Measurements from ENCODE around the gene NCR2.

- PRO-cap, 2 experiments, result no peak in any of the 2 experiments
Observed at GRCh38 chr6:39183011-39183879, 46.0 kb downstream of the KCNK5 start.

DNA sequence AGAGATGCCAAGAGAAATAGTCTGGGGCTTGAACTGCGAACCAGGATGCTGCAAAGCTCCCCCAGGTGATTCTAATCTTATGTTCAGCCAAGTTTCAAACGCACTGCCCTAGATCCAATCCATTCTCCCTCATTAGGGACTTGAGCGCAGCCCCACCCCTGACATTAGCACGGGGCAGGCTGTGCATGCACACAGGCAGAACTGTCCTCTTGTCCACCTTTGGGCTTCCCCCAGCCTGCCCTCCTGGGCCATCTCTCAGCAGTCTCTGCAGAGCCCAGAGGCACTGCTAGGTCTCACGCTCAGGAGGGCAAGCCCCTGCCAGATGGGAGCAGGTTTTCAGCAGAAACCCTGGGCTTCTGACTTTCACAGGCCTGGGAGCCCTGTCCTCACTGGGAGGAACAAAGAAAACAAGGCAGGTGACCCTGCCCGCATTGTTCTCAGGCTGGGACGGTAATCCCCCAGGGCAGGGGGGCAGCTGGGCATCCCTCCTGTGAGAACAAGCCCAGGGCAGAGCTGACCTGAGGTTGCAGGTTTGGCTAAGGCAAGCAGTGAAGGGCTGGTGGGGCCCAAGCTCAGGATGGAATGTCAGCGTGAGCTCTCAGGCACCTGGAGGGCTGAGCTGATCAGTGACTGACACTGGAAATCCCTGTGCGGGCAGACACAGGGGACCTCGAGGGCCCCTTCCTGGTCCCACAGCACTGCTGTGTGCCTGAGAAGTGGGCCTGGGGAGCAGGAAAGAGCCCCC lies 24.5 kb downstream of the KCNK5 start:
- PRO-cap, 2 experiments, result no peak in any of the 2 experiments

- PRO-cap, 2 experiments, result no peak in any of the 2 experiments
Observed at GRCh38 chr6:39753446-39753944, 28.3 kb upstream of the KIF6 start.

- PRO-cap, 2 experiments, result no peak in any of the 2 experiments
Observed at GRCh38 chr6:39821626-39822500, 29.7 kb downstream of the DAAM2 start.

DNA sequence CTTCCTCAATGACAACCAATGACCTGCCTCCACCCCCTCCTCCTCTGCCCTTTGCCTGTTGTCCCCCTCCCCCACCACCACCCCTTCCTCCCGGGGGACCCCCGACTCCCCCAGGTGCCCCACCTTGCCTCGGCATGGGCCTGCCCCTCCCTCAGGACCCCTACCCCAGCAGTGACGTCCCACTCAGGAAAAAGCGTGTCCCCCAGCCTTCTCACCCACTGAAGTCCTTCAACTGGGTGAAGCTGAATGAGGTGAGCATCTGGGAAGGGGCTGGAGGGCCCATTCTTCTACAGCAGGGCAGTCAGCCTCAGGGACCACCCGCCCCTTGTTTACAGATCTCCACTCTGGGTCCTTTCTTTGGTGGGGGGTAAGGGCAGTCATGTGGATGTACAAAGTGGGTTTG lies 55.0 kb downstream of the MOCS1 start:
- PRO-cap, 2 experiments, result no peak in any of the 2 experiments

GRCh38 chr6:39887373-39888433 lies 46.6 kb downstream of the MOCS1 start:
- PRO-cap, 2 experiments, result no peak in any of the 2 experiments

DNA sequence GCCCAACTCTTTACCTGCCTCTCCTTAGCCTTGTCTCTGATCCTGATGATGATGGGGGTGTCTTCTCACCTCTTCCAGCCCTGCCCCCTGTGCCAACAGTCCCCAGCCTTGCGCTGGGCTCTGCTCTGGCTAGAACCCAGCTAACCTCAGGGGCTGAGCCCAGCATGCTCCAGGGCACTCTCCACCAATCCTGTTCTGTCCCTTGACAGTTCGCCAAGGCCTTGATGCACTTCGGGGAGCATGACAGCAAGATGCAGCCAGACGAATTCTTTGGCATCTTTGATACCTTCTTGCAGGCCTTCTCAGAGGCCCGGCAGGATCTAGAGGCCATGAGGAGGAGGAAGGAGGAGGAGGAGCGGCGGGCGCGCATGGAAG lies 33.2 kb downstream of the MOCS1 start:
- PRO-cap, 2 experiments, result no peak in any of the 2 experiments

GRCh38 chr6:39902086-39902777 lies 32.0 kb downstream of the MOCS1 start:
- PRO-cap, 2 experiments, result no peak in any of the 2 experiments

GRCh38 chr6:39923194-39924000 lies 10.9 kb downstream of the MOCS1 start:
- PRO-cap, 2 experiments, result no peak in any of the 2 experiments

- PRO-cap, 2 experiments, result no peak in any of the 2 experiments
Observed at GRCh38 chr6:40377974-40378759, 209.0 kb downstream of the LRFN2 start.

- PRO-cap, 2 experiments, result no peak in any of the 2 experiments
Observed at GRCh38 chr6:41060129-41060539, 7.1 kb downstream of the APOBEC2 start.

DNA sequence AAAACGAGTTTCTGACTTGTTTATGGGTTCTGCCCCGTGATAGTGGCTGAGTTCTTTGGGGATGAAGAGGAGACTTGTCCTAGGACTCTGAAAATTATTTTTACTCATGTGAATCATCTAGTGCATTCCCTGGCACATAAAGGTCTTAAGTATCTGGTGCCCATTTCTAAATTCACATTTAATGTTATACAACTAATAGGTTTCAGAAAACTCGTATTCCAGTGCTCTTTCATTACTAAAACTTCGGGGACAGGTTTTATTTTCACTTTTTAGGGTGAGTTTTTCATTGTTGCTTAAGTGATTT lies 2.0 kb downstream of the NFYA start:
- PRO-cap, 2 experiments, result no peak in any of the 2 experiments

- PRO-cap, 2 experiments, result no peak in any of the 2 experiments
Observed at GRCh38 chr6:41278824-41279506, 7.5 kb downstream of the TREM1 start.

DNA sequence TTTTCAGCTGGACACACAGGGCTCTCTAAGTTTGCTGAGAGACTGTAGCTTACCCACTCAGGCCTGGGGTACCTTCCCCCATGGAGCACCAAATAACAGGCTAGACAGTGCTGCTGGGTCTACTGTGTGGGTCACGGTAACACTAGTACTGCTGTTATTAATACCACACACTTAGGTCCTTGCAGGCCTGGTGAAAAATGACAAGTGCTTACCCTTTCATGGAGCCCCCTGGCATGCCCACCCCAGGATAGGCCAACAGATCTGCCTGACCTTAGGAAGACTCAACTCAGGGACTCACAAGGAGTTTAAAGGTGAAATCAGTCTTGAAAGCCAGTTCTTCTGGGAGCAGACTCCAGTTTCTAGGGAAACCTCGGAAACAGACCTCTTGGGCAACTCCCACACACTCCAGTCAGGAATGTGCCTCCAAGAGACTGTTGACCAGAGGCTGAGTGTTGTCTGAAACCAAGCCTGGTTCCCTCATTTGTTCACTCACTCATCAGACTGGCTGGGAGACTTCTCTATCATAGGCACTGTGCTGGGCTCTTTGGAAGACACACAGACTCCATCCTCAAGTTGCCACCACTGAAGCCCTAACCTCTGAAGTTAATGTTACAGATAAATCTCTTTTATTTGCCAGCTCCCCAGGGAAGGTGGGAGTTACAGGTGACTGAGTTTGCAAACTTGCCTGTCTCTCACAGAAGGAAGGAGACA lies 1.8 kb downstream of the TREM1 start:
- PRO-cap, 2 experiments, result no peak in any of the 2 experiments

DNA sequence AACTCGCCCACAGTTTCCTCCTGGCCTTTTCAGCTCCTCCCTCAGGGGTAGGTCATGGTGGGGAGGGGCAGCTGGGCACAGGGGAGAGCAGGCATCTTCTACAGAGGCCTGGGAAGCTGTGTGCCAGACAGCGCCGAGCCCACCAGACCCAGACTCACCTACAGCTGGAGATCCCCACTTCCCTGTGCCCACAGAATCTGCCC lies at the start of gene NCR2:
Gene NCR2, plus strand, starts transcription at position 90 of the 203 bp plus-strand sequence.
- PRO-cap, 2 experiments, result no peak in any of the 2 experiments

- PRO-cap, 2 experiments, result no peak in any of the 2 experiments
Observed at GRCh38 chr6:41371223-41371941, 36.0 kb downstream of the NCR2 start.

DNA sequence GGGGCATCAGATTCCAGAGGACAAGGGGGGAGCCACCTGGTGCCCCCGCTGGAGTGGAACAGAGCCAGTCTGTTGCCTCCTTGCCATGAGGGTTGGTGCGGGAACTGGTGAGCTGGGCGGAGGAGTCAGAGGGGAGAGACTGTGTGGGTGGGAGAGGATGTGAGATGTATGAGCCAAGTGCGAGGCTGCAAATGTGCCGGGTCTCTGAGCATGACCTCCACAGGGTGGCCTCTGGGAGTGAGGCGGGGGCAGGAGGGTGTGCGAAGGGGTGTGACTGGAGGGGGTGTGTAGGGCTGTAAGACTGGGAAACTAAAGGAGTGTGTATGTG lies 14.0 kb upstream of the FOXP4 start:
- PRO-cap, 2 experiments, result peak in 2 of 2 experiments; most common plus-strand start position 128 of the sequence (in 2); most common minus-strand start position 106 of the sequence (in 2)

GRCh38 chr6:41579011-41579389 lies 32.8 kb downstream of the FOXP4 start:
- PRO-cap, 2 experiments, result no peak in any of the 2 experiments

- PRO-cap, 2 experiments, result no peak in any of the 2 experiments
Observed at GRCh38 chr6:41584591-41585371, 38.6 kb downstream of the FOXP4 start.

DNA sequence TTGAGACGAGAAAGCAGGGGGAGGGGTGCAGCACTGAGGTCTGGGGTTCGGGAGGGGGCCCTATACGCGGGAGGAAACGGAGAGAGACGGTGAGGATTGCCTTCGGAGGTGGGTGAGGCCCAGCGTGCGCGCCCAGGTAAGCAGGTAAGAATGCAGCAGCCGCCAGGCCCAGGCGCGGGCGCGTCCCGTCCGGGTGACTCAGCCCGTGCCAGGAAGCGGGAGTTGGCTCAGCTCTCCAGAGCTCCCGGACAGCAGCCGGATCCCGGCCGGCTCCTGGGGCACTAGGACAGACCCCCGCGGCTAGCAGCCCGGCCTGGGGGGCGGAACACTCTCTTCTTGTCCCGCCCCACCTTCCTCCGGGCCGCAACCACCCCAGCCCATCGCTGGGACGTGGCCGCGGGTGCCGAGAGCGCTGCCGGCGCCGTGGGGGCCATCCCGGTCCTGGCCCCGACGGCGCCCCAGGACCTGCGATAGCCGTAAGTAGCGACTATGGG lies 1.4 kb upstream of the MDFI start:
- PRO-cap, 2 experiments, result no peak in any of the 2 experiments